SUDHL5 (cell line): ENCODE results near the genes SFMBT2 and CELF2.

- PRO-cap, result no peak
Observed at GRCh38 chr10:6197442-6198010, 5.2 kb upstream of the PFKFB3 start.

- PRO-cap, result no peak
Observed at GRCh38 chr10:6211684-6212380, 9.1 kb downstream of the PFKFB3 start.

DNA sequence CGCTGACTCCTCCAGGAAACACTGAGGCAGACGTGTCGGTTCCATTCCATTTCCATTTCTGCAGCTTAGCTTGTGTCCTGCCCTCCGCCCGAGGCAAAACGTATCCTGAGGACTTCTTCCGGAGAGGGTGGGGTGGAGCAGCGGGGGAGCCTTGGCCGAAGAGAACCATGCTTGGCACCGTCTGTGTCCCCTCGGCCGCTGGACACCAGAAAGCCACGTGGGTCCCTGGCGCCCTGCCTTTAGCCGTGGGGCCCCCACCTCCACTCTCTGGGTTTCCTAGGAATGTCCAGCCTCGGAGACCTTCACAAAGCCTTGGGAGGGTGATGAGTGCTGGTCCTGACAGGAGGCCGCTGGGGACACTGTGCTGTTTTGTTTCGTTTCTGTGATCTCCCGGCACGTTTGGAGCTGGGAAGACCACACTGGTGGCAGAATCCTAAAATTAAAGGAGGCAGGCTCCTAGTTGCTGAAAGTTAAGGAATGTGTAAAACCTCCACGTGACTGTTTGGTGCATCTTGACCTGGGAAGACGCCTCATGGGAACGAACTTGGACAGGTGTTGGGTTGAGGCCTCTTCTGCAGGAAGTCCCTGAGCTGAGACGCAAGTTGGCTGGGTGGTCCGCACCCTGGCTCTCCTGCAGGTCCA, 30.3 kb downstream of the PFKFB3 start:
- PRO-cap, result no peak

DNA sequence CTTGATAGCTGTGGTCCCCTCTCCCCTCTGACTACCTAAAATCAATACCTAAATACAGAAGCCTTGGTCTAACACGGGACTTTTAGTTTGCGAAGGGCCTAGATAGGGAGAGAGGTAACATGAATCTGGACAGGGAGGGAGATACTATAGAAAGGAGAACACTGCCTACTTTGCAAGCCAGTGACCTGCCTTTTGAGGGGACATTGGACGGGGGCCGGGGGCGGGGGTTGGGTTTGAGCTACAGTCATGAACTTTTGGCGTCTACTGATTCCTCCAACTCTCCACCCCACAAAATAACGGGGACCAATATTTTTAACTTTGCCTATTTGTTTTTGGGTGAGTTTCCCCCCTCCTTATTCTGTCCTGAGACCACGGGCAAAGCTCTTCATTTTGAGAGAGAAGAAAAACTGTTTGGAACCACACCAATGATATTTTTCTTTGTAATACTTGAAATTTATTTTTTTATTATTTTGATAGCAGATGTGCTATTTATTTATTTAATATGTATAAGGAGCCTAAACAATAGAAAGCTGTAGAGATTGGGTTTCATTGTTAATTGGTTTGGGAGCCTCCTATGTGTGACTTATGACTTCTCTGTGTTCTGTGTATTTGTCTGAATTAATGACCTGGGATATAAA, 32.2 kb downstream of the PFKFB3 start:
- PRO-cap, result no peak

GRCh38 chr10:6386100-6386809, 183.5 kb downstream of the PFKFB3 start:
- PRO-cap, result no peak

DNA sequence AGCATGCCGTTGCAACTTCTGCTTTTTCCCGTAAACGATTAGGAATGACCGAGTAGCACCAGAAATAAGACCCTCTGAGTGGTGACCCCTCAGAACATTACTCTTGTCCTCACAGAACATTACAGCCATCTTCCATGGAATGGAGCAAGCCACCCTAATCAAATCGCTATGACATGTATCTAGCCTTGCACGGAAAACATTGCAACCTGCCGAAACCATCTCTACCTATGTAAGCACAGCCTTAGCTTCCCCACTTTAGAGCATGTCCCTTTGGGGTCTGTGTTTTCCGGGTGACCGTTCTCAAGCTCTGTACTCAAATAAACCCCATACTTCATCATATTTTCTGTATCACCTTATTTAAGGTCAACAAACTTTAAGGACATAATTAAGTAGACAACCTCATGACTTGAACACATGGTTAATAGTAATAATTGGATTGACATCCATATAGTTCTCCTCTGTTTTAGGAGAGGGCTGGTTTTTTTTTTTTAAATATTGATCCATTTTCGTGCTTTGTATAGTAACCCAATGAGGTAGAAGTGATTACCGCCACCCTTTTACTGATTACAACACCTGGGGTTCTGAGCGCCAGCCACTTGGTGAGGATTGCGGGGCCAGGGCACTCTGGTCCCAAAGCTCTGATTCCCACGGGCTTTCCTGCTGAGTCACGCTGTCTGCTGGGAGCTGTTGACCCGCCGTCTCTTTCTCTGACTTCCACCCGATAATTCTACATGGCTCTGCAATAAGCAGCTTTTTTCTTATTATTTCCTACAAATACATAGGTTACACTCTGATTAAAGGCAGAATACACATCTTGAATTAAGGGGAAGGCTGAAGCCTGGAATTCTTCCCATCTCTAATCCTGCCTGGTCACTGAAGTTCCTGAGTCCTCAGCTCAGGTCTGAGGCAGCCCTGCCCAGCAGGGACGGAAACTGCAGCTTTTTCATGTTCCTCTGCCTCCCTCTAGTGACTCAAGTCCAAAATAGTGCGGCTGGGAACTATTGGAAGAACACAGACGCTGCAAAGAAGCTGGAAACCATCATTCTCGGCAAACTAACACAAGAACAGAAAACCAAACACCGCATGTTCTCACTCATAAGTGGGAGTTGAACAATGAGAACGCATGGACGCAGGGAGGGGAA, 178.7 kb downstream of the PRKCQ start:
- PRO-cap, result unidirectional peak, minus-strand start at position 229 of the sequence

DNA sequence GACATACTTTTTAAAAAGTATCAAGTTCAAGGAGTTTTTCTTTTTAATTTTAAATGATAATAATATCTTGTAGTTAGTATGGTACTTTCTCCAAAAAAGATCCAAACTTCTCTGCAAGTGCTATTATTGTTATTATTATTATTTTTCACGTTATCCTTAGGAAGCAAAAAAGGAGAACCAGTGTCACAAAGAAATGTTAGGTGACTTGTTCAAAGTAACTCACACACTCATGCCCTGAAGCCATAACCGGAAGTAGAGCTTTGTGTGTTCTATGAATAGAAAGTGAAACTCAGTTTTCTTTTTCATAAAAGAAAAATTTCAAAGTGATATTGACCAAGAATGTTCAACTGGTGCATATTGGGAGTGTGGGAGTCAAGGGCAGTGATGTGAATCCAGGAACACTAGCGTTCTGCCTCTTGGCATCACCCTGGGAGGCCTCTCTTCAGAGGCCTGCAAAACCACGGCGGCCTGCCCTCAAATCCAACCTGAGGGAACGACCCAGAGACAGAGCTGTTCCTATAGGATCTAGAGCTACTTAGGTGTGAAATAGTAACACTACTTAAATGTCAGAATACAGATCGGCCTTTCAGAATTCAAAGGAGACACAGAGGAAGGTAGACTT, 106.1 kb downstream of the PRKCQ start:
- PRO-cap, result no peak

- PRO-cap, result no peak
Observed at GRCh38 chr10:6498554-6499269, 81.4 kb downstream of the PRKCQ start.

- PRO-cap, result no peak
Observed at GRCh38 chr10:6716584-6717058, 136.5 kb upstream of the PRKCQ start.

DNA sequence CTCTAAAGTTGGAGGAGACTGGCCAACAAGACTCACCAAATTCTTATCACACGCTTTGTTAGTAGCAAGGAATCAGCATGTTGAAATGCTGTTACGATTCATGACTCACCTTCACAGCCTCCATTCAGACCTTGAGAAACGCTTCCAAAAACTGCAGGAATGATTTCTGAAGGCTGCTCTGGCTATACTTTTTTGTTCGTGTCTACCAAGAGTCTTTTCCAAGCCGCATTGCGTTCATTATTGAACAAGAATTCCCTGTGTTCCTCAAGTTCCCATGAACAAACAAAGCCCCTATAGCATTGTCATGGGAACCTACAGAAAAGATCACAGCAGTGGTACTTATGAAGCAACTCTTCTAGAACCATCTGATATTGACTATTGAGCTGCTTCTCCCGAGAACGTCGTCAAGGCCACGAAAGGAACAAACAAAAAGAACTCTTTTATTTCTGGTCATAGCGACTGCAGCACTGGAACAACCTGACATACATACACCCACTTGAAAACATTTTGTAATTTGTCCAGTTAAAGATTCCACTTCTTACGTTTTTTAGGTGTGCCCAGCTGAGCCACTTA, 291.2 kb downstream of the SFMBT2 start:
- PRO-cap, result no peak

DNA sequence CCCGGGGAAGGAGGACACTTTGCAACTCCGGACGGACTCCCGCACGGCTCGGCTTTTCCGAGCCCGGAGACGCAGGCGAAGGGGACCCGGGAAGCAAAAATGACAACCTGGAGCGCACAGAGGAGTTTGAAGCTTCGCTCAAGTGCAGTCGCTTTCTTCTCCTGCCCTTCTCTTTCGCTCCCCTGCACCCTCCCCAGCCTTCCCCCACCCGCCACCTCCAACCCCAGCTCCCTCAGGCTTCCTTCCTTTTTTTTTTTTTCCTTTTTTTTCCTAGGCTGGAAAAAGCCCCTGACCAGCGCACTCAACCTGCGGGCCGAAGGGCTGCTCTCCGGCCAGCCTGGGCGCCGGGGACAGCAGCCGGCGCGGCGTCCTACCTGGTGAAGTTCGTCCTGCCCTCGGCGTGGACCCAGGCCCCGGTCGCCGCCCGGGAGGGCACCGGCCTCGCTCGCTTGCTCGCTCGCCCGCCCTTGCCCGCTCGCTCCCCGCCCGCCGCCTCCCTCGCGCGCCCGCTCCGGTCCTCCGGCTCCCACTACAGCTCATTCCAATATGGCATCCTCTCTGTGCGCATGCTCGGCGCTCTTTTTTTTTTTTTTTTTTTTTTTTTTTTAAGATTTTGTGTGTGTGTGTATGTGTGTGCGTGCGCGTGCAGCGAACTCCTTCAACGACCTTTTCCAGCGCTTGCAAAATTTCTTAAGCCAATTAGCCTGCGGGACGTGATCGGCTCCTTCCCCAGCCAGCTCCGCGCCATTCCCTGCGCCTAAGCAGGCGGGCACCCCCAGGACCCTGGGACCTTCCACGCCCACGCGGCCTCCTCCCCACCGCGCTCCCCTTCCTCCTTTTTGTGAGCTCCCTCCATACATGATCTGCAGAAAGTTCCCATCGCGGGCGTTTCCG, at the start of gene SFMBT2:
SFMBT2 (minus strand) TSS at position 548 of the 894 bp plus-strand sequence.
- PRO-cap, result unidirectional peak, minus-strand start at position 548 of the sequence

DNA sequence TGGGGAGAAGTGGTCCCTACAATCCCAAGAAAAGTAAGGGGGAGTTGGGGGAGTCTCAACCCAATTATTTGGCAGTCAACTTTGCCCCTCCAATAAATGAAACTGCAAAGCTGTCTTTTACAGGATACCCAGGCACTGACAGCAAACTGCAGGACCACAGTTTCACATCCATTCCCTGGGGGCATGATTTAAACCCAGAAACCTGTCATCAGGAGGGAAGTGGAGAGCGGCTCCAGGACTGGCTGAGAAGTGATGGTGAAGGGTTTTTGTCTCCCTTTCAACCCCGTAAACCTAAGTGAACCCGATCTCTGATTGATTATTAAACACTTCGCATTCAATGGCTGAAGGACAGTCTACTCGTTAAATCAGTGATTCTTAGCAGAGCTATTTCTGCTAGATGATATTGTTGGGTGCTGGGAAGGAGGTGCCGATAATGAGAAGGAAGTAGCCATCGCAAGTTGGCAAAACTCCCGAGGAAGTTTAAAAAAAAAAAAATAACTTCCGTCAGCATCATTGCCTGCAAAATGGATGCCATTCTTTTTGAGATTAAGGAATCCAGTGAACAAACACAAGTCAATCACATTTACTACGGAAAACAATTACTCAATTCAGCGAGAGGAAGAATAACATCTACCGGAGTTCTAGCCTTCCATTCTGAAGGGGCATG, 74.2 kb upstream of the SFMBT2 start:
- PRO-cap, result no peak

DNA sequence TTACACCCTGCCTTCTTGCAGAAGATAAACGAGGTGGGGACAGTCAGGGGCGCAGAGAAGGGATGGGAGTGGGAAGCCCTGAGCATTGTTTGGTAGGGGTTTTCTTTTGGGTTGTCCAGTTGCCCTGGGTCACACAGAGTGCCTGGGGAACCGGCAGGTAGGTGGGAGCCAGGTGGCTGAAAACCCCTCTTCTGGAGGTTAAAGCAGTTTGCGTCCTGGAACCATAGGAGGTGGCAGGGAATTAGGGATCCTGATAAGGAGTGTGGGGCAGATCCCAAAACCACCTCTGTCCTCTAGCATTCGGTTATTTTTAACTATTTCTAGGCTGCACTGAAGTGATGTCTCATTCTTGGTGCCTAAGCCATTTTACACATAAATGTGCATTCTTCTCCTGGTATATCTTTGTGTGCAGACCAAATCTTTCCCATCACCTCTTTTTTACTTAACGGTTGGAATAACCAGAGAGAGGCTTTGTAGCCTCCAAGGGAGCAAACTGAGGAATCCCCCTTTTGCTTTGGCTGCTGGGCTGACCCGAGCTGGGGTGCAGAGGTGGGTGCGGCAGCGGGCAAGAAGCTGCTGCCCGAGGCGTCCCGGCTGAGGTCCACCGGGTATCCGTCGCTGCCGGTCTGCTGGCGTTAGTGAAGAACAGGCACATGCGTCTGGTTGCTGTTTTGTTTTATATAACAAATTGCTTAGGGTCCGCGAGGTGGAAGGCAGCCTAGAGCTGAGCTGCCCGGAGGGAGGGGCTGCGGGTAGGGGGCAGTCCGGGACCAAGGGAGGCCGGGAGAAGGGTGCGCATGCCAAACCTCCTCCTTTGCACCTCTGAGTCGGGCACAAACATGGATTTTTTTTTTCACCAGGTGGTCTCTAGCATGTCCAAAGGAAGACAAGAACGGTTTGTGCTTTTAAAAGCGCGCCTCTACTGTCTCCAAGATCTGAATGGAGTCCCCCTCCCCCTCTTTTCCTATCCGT, 7.1 kb upstream of the GATA3 start:
- PRO-cap, result no peak

GRCh38 chr10:8053298-8053517, 1.3 kb upstream of the GATA3 start:
- PRO-cap, result no peak

GRCh38 chr10:8296015-8296540, 241.6 kb downstream of the GATA3 start:
- PRO-cap, result no peak

- PRO-cap, result no peak
Observed at GRCh38 chr10:9016744-9017414, 962.4 kb downstream of the GATA3 start.

DNA sequence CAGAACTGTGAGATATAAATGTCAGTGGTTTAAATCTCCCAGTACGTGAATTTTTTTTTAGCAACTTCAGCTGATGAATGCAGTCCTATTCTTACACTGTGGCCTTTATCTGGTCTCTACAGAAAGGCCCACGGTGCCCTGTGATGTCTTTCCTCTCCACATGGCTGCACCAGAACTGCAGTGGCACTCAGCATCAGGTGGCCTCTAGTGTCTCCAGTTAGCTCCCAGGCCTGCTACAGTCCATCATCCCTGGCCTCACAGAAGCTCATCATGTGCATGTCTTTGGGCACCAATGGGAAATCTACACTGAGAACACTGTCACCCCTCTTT, 739.3 kb upstream of the CELF2 start:
- PRO-cap, result no peak

- PRO-cap, result no peak
Observed at GRCh38 chr10:11017240-11018440, at the start of gene CELF2. Gene CELF2, plus strand, starts transcription at chr10:11017872.

GRCh38 chr10:11164668-11165599, 147.3 kb downstream of the CELF2 start:
- PRO-cap, result bidirectional peak, plus-strand start at chr10:11165484, minus-strand start at chr10:11164740

DNA sequence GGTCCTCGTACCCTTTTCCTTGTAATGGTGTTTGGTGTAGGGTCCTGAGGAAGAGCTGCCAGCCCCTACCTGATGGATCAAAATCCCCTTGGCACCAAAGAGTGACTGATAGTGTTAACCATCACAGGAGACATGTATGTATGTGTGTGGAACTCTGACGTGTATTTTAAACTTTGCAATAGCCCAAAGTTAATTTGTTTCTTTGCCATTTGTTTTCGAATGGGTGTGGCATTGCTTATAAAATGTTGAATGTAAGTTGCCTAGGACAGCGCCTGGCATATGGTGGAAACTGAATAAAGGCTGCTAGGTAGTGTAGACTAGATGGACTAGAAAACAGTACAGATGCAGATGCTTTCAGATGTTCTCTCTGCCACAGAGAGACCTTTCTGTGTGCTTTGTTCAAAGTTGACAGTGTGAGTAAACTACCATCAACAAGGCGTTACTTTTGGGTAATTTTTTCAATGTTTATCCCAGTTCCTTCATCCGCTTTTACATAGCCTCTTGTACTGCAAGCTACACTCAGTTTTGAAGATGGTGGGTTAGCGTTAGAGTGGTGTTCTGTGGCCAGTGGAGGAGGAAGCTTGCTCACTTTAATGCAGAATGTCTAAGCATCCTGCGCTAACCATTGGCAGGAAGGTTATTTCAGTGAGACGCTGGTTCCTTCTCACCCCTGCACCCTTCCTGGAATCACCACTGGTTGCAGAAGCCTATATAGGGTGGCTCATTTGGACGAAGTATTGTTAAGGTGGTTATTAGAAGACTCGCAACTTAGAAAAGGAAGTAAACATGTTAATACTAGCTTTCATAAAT, 158.9 kb downstream of the CELF2 start:
- PRO-cap, result no peak